Epidermal melanocyte (primary cell): ENCODE results near the genes OR51E1, OR51S1, HBB, HBD, OR51Q1, TPP1 and OR6A2.

DNA sequence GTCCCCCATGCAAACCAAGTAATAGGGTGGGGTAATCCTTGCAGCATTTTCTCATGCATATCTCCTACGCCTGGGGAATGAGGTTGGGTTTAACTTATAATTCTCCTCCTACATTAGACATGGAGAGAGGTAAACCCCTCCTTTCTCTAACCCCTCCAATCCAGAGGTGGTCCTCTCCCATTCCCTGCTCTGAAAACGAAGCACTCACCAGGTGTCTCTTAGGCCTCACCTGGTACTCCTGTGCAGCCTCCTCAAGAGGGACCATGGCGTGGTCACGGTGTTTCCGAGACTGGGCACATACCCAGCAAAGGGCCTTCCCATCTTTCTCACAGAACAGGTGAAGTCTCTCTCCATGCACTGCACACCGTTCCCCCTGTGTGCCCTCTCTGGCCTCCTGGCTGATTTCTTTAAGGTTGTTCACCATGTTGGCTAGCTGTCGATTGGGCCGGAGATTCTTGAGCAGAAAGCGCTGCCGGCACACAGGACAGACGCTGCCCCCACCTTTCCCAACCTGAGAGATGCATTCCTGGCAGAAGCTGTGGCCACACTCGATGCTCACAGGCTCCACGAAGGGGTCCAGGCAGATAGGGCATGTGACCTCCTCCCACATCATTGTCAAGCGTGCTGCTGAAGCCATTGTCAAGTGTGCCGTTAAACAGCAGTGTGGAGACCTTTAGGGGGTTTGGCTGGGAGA is 3.6 kb downstream of the TRIM21 start:
- RRBS, result no CpG with 5 or more reads among the region's 15 CpGs

- RRBS, result no CpG with 5 or more reads among the region's 3 CpGs
Measured at GRCh38 chr11:4643615-4644060, at the start of gene OR51E1. Gene OR51E1, plus strand, starts transcription at chr11:4643982.

- RRBS, result no CpG with 5 or more reads among the region's 6 CpGs
Measured at GRCh38 chr11:4849119-4849410, at the start of gene OR51S1. Gene OR51S1, minus strand, starts transcription at chr11:4849208.

- RRBS, result 40% methylated on average over 4 of the region's 9 CpGs
Measured at GRCh38 chr11:5066328-5066668, 6.9 kb upstream of the OR52E2 start.

GRCh38 chr11:5226769-5227193 is at the start of gene HBB:
Gene HBB, minus strand, starts transcription at chr11:5227071.
- RRBS, result no CpG with 5 or more reads among the region's 2 CpGs

DNA sequence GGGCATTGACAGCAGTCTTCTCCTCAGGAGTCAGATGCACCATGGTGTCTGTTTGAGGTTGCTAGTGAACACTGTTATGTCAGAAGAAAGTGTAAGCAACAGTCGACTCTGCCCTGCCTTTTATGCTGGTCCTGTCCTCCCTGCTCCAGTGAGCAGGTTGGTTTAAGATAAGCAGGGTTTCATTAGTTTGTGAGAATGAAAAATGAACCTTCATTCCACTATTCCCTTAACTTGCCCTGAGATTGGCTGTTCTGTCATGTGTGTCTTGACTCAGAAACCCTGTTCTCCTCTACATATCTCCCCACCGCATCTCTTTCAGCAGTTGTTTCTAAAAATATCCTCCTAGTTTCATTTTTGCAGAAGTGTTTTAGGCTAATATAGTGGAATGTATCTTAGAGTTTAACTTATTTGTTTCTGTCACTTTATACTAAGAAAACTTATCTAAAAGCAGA is at the start of gene HBD:
HBD (minus strand) TSS at position 93 of the 452 bp plus-strand sequence.
- RRBS, result no CpG with 5 or more reads among the region's 2 CpGs

DNA sequence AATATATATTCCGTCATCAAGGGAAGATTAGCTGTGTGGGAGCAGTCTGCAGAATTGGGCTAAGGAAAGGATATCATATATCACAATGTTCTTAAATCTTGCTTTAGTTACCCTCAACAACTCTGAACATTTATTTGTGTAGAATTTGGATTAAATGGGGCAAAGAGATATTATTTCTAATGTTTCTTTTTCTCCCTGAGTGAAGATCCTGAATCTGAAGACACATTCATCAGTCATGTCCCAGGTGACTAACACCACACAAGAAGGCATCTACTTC is at the start of gene OR51Q1:
OR51Q1 (plus strand) TSS at position 146 of the 277 bp plus-strand sequence.
- RRBS, result no CpG with 5 or more reads among the region's 1 CpG

DNA sequence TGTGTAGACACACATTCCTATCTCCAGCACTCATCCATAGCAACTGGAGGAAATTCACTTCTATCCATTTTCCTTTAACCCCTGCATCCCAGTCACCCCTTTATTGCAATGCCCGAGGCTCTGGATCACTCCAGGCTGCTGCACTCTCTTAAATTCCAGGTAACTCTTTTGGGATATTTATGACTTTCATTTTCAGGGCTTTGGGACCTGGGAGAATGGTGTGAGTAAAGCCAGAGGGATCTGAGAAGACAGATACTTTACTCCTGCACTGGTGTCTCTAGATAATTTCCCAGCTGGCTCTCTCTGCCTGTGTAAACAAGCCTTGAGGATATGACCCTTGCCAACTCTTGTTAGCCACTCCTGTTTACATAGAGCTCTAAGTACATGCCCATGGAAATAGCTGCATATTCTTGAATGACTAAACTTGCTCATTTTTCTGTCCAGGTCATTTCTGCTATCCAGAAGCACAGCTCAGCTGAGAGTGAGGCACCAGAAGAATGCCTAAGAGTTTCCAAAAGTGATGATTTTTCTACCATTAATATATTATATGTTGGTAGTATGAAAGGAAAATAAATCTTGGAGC is 3.7 kb upstream of the TRIM34 start:
- RRBS, result no CpG with 5 or more reads among the region's 1 CpG

- RRBS, result no CpG with 5 or more reads among the region's 10 CpGs
Measured at GRCh38 chr11:5679730-5680257, 5.1 kb downstream of the TRIM5 start.

- RRBS, result no CpG with 5 or more reads among the region's 5 CpGs
Measured at GRCh38 chr11:6185188-6185435, 13.9 kb upstream of the OR52W1 start.

DNA sequence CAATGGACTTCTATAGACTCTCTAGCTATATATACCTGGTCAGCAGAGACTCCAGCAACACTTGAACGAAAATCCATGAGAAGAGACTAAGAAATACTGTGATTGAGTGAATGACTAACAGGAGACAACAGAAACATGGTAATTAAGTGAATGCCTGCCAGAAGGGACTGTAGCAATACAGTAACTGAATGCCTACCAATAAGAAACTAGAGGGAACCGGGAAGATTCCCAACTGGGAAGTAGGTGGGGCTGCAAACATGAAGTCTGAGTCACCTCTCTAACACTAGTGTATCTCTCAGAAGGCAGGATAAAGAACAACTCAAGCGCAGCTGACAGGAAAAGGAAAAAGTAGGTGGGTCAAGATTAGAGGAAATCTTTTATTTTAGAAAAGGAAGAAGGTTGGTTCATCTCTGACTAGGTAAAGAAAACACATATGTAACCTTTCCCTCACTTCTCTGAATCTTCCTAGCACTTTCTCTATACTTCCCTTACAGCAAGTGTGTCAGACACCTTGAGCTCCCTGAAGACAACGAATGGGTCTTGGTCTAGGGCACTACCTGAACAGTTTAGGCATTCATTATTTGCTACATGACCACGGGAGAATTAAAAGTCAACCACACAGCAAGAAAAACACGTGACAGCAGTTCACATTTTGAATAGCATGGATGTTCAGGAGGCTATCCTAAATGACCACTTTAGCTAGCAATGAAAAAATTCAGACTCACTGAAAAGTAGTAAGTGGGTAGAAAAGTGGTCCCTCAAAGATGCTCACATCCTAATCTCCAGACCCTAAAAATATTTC is 14.1 kb downstream of the C11orf42 start:
- RRBS, result no CpG with 5 or more reads among the region's 6 CpGs

GRCh38 chr11:6405228-6405820 is 13.6 kb downstream of the APBB1 start:
- RRBS, result no CpG with 5 or more reads among the region's 13 CpGs

DNA sequence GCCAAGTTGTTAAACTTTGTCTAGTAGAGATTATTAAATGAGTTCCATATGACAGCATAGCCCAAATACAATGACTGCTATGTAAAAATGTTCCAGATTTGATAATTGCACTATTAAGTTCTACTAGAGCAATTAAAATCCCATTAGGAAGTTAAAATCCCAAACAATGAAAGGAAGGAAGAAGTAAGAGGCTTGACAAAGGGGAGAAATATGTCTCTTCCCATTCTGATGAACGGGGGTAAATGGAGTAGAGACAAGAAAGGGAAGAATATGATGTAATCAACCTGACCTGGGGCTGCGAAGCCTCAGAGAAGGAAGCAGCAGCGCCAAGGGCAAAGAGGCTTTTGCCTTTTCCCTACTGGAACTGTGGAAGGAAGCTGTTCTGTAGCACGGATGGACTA is 26.8 kb downstream of the RRP8 start:
- RRBS, result no CpG with 5 or more reads among the region's 4 CpGs

- RRBS, result no CpG with 5 or more reads among the region's 30 CpGs
Measured at GRCh38 chr11:6603944-6604861, 629 bp downstream of the ILK start.

- RRBS, result no CpG with 5 or more reads among the region's 5 CpGs
Measured at GRCh38 chr11:6606013-6606338, 2.4 kb downstream of the ILK start.

GRCh38 chr11:6619319-6619710 is at the start of gene TPP1:
Gene TPP1, minus strand, starts transcription at chr11:6619422.
- RRBS, result no CpG with 5 or more reads among the region's 9 CpGs

GRCh38 chr11:6646123-6646565 is 9.5 kb downstream of the DCHS1 start:
- RRBS, result no CpG with 5 or more reads among the region's 12 CpGs

DNA sequence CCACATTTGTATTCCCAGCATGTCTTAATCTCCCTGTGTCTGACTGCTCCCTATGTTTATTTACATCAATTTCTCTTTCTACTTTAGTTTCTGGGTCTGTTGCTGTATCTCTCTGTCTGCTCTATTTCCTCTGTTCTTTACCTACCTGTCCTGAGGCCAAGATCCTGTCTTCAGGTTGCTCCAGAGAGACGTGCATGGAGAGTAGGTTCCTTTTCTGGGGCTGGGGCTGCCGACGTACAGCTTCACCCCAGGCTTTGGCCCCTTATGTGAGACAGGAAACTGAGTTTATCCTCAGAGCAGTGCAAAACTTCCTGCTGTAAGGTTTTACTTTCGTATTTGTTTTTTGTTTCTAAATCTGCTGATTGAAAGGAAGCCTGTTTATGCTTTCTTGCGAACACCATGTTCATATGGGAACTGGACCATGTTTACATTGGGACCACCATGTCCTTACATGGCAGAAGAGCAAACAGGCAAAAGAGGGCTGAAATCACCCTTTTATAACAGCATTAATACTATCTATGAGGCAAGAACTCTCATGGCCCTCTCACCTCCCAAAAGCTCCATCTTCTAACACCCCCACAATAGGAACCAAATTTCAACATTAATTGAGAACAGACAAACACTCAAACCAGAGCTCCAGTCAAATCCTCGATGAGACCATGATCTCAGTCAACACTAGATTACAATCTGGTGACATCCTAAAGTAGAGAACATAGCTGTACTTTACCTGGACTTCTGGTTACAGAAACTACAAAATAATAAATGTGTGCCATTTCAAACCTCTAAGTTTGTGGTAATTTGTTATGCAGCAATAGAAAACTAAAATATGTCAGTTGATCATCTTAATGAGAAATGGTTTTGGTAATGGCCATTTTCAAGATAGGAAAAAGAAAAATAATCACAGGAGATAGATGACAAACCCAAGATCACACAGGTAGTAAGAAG is 25.3 kb downstream of the OR2AG2 start:
- RRBS, result no CpG with 5 or more reads among the region's 6 CpGs

- RRBS, result no CpG with 5 or more reads among the region's 2 CpGs
Measured at GRCh38 chr11:6799681-6800100, at the start of gene OR6A2. Gene OR6A2, minus strand, starts transcription at chr11:6799689.